Measurements from ENCODE around the genes CFAP206 and SPACA1.

GRCh38 chr6:85575120-85575584 lies 18.5 kb downstream of the SNX14 start:
- PRO-cap: no peak

DNA sequence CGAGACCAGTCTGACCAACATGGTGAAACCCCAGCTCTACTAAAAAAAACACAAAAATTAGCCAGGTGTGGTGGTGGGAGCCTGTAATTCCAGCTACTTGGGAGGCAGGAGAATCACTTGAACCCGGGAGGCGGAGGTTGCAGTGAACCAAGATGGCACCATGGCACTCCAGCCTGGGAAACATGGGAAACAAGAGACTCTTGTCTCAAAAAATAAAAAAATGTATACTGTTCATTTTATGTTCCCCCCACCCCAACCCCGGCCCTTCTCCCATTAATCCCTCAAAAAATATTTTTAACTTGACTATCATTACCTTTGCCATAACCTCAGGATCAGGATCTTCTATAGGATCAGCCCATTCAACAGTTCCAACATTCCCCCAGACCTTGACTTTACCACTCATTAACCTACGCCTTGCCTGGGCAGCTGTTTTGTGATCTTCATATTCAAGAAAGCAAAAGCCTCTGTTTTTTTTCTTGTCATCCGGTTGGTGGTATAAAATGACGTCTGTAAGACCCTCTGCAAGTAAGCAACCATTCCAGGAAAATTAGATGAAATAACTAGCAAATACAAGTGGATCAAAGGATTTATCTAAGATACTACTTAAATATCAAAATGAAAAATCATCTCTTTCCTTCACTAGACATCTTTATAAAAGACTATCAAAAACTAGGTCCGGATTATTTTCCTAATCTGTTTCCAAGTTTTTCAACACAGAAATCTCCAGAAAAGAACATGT lies 20.3 kb downstream of the SYNCRIP start:
- PRO-cap: no peak

- PRO-cap: no peak
These were observed 3.3 kb downstream of the SYNCRIP start for GRCh38 chr6:85639334-85639933.

DNA sequence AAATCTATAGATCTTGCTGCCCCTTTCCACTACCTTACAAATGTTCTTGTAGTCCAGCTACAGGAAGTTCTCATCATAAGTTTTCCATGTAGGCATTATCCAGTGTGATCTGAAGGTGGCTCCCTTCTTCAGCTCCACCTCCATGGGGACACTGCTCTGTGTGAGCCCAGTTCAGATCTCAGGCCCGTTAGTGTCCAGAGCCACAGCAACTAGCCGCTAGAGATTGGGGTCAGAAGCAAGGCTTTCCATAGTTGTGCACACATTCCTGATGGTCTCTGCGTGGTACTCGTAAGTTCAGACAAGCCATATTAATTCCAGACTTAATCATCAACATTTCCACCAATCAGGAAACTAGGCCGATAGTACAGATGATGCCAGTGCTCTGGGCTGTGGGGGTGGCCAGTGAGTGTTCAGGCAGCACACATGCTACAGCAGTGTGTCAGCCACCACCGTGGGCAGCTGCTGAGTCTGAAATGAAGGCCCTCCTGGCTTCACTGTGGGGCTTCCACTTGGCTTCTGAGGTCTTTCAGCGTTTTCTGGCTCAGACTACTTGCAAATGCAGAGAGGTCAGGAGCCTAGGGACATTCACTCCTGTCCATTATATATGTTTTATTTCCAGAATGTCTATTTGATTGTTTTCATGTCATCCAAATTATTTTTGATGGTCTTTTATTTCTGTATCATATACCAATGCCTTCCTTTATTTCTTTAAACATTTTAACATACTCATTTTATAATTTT lies 17.6 kb upstream of the SYNCRIP start:
- PRO-cap: no peak

DNA sequence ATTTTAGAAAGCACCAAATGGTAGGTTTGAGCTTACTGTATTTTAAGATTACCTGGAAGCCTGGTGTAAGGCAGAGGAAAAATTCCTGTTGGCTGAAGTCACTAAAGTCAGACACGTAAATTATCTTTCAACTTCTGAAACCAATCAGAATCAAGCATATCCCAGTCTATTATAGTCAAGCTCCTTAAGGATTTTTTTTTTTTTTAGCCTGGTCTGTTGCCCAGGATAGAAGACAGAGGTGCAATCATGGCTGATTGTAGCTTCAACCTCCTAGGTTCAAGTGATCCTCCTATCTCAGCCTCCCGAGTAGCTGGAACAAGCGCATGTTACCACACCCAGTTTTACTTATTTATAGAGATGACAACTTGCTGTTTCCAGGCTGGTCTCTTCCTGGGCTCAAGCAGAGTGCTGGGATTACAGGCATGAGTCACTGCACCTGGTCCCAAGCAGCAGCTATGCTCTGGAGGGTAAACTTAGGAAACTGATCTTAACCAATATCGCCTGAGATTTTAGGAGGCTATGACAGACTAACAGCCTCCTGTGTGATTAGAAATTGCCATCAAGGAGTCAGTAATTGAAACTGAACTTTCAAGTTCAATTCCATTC lies 32.6 kb upstream of the SYNCRIP start:
- PRO-cap: no peak

DNA sequence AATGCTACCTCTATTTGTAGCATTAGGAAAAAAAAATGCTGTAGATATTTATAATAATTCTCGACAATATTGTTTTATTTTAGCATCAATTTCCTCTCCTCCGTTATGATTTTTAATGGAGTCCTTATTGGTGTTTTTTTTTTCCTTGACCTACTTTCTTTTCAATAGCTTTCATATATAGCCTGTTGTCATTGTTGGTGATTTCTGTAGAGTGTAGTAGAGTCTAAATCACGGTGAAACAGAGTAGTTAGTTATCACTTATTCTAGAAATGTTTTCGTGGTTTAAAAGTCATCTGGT lies 937 bp upstream of the ZNF292 start:
- PRO-cap: no peak

GRCh38 chr6:87260210-87260794 lies 62.1 kb upstream of the SMIM8 start:
- PRO-cap: no peak

DNA sequence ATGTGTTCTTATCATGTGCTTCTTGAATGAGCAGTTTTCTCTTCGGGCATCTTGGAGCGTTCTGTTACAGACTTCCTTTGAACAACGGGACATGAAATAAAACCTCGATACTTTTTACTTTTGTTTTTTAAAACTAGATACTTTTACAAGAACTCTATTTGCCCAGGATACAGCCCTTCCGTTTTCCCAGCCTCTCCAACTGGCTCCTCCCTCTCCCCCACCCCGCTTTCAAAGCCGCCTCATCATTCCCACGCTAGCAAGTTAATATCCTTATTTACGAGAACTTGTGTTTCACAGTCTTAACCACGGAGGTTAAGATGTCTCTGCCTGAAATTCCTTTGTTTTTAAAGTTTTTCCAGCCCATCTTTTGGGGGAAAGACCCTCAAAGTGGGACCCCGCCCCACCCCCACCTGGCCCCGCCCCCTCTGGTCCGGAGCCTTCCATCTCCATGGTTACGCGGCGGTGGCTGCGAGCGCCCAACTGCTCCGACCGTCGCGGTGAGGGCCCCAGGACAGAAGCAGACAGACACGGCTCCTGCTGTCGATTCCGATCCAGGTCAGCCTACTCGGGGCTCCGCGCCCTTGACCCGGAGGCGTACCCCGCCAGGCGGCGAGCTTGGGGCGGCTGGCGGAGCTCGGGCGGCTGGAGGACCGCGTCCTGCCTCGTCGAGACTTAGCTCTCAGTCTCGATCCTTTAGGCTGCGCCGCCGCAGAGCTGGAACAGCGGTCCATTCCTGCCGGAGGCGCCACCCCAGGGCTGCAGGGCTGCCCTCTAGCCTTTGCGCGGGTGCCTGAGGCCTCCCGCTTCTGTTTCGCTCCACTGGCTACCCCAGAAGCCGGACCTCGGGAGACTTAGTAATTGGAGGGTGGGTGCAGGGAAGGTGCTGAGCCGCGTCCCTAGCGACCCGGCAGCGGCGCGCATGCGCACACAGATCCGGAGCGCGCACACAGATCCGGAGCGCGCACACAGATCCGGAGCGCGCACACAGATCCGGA lies at the start of gene CFAP206:
TSS of gene CFAP206 (plus strand) at position 438 of the 995 bp plus-strand sequence.
- PRO-cap: bidirectional peak, plus-strand start at position 500 of the sequence, minus-strand start at position 201 of the sequence; unidirectional peak, plus-strand start at position 500 of the sequence; bidirectional peak, plus-strand start outside the sequence, minus-strand start at position 811 of the sequence

GRCh38 chr6:87495071-87495437 lies 22.3 kb downstream of the SLC35A1 start:
- PRO-cap: no peak

- PRO-cap: no peak
These were observed 37.0 kb downstream of the AKIRIN2 start for GRCh38 chr6:87665013-87665496.

DNA sequence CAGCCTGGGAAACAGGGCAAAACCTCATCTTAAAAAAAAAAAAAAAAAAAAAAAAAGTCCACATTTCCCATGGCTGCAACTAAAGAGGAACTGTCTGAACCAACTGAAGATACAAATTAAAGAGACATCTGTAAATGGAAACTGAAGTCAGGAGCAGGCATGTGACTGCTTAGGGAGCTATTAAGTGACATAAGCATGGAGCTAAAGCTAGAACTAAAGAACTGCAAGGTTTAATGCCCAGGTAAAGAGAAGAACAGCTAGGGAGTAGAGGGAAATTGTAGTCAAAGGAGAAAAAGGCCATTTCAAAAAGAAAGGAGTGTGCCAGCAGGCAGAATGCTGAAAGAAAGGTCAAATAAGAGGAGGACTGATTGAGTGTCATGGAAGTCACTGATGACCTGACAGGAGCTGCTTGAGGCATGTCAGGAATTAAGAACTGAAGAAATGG lies 10.6 kb downstream of the AKIRIN2 start:
- PRO-cap: no peak

DNA sequence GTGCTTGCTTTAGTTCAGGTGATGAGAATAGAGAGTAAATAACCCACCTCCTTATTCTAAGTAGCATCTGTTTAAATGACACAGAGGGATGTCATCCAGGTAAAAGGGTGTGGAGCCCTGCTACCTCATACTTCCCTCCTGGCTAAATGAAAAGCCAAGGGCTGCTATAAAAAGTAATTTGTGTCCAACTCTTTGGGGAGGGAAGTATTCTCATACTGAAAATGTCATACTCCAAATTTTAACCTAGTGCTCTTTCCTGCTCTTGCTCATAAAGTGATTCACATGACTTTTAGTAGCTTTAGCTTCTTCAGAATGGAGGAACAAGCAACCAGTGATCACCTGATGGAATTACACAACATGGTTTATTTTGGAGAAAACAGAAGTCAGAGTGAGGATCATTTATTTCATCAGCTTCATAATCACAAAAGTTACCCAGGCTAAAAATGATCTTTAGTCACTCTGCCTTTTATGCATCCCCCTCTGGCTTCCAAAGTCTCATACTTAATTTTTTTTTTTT lies 30.3 kb upstream of the AKIRIN2 start:
- PRO-cap: unidirectional peak, minus-strand start at position 270 of the sequence

DNA sequence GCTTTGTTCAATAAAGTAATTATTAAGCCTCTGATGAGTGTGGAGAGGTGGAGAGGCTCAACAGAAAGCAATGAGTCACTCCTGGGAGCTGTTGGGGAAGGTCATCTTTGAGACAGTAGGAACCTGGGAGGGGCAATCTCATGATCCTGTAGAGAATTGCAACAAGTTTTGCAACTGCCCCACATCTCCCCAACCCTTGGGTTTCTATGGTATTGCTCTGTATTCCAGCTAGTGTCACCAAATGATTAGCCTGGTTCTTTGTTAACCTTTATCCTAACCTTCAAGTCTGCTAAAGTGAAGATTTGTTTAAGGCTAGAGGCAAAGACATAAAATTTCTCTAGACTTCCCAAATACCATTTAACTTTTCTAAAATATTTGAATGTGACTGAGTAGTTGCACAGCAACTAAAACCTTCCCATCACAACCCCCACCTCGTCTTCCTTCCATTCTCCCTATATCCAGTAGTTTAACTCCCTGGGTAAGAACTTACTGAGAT lies 87.7 kb upstream of the AKIRIN2 start:
- PRO-cap: no peak

DNA sequence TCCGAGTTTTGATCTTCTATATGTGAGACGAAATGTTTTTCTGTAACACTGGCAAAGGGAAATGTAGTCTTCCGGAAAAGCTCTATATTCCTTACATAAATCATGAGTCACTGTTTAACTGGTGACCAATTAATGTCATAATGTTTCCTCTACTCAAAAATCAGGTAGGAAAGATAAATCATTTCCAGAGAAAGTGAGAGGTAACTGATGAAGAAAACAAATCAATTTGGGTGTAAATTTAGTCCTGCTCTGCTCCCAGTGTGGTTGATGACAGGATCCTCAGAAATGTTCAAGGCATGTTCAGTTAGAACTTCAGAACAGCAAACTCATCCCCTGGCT lies 38.9 kb upstream of the SPACA1 start:
- PRO-cap: no peak

DNA sequence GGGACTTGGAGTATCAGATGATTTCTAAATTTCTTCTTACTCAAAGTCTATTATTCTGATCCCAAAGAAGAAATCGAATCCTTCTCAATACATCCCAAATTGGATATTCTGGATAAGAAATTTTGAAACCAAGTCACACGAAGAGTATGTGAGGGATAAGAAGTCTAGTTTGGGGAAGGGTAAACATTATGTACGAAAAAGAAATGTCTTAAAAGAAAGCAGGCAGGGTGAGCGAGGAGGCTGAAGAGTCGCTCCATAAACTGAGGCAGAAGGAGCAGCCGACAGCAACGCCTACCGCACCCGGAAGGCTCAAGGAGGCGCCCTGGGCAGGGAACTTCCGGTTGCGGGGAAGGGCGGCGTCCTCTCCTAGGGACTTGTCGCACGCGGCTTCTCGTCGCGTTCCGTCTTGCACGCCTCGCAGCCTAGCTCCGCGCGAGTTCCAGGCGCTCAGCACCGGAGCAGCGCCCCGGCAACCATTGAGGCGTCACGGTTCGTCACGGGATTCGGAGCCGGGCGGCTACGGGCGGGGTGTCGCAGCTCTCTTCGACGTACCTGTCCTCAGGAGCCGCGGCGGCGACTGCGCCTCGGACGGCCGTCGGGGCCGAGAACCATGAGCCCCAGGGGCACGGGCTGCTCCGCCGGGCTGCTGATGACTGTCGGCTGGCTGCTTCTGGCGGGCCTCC lies at the start of gene SPACA1:
TSS of gene SPACA1 (plus strand) at position 546 of the 683 bp plus-strand sequence.
- PRO-cap: no peak

GRCh38 chr6:88179592-88180315 lies 13.6 kb upstream of the CNR1 start:
- PRO-cap: no peak

DNA sequence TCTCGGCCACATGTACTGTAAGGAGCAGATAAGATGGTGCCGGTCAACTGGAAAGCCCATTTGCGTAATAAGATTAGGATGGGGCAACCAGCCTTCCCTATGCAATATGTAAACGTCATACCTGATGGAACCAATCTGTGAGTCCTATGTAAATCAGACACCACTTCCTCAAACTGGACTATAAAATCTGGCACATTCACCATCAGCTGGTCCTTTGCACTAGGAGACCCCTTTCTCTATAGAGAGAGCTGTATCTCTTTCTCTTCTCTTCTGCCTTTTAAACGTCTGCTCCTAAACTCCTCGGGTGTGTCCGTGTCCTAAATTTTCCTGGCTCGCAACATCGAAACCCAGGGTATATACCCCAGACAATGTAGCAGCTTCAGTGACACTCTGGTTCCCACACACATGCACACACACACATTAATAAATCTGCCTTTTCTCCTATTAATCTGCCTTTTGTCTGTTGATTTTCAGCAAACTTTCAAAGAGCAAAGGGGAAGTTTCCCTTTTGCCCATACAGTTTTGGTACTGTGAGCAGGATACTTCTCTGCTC lies 46.5 kb upstream of the RNGTT start:
- PRO-cap: no peak

GRCh38 chr6:89034330-89035118 lies 46.0 kb upstream of the PNRC1 start:
- PRO-cap: no peak

- PRO-cap: unidirectional peak, plus-strand start at chr6:89079656; bidirectional peak, plus-strand start at chr6:89079920, minus-strand start at chr6:89079919
These were observed 983 bp upstream of the PNRC1 start for GRCh38 chr6:89079510-89080026.

DNA sequence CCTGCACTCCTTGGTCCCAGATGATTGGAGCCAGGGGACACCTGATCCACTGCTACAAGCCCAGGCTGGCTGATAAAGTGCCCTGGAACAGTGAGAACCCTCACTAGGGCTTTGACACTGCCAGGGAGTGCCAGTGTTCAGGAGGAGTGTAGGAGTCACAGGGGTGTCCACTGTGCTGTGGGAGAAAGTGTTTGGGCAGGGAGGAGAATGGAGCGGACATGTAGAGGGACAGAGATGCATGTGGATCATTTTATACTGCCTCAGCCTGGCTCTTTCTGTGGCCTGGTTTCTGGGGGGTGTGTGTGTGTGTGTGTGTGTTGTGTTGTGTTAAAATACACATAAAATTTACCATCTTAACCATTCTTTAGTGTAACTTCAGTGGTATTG lies 30.3 kb downstream of the GABRR1 start:
- PRO-cap: no peak